Left colon (tissue), 1 donor: ENCODE measurements around a stretch of chr5.

DNA sequence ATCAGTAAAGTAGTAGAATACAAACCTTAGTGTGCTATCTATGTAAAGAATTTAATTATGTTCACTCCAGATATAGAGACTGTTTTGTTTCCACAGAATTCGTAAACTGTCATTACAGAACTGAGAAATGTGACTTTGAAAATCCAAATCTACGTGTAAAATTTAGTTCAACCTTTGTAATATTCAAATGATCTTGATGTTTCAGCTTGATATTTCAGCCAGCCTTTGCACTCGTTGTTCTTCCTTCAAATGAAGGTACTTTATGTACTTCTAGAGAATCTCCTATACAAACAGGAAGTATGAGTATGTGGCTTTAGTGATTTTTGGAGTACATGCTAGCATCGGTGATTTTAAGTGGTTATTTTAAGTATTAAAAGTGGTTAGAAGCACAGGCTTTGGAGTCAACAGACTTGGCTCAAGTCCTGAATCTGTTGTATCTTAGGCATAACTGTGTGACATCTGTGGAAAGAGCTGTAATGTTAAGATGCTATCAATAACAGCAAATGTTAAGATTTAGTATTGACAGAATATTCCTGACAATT is 397.9 kb downstream of the ADGRV1 start:
- PRO-cap, result no peak

GRCh38 chr5:90964997-90965721 is 406.6 kb downstream of the ADGRV1 start:
- PRO-cap, result no peak

GRCh38 chr5:91371036-91371677 is 12.0 kb downstream of the ARRDC3 start:
- PRO-cap, result no peak

DNA sequence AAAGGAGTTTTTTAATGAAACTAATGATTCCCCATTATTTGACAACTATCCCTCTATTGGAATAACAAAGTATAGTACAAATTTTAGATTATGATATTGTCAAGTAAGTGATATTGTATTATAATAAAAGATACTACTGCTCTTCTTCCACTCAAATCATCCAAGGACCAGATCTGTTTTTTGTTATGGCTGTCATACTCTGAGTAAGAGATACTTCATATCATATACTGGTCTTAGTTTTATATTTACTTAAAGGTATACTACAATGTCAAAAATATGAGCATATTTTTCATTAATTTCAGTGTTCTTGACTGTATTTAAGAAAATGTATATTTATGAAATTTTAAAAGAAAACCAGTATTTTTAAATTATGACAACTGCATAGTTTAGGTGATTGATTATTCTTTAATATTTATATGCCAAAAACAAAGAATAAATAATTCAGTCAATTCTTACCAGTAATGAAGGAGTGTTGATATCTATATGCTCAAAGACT is 6.9 kb downstream of the ARRDC3 start:
- PRO-cap, result no peak

DNA sequence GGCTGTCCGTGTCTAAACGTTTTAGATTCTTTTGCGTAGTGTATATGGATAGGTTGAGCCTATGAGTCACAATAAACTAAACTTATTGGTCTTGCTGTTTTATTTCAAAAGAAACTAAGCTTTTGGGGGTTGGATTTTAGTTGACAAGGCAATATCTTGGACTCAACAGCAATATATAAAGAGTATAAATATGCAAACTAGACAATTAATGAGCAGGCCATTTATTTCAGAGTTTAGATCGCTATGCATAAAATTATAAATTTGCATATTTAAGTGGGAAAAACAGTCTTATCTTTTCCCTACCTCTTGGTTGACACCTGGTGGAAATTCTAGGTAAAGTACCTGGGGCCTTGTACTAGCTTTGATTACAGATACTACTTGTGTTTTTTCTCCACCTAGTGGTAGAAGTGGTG is 1.6 kb upstream of the ARRDC3 start:
- PRO-cap, result no peak

GRCh38 chr5:93569841-93570108 is 13.2 kb upstream of the NR2F1 start:
- PRO-cap, result no peak

GRCh38 chr5:93581934-93582465 is 1.0 kb upstream of the NR2F1 start:
- PRO-cap, result no peak

DNA sequence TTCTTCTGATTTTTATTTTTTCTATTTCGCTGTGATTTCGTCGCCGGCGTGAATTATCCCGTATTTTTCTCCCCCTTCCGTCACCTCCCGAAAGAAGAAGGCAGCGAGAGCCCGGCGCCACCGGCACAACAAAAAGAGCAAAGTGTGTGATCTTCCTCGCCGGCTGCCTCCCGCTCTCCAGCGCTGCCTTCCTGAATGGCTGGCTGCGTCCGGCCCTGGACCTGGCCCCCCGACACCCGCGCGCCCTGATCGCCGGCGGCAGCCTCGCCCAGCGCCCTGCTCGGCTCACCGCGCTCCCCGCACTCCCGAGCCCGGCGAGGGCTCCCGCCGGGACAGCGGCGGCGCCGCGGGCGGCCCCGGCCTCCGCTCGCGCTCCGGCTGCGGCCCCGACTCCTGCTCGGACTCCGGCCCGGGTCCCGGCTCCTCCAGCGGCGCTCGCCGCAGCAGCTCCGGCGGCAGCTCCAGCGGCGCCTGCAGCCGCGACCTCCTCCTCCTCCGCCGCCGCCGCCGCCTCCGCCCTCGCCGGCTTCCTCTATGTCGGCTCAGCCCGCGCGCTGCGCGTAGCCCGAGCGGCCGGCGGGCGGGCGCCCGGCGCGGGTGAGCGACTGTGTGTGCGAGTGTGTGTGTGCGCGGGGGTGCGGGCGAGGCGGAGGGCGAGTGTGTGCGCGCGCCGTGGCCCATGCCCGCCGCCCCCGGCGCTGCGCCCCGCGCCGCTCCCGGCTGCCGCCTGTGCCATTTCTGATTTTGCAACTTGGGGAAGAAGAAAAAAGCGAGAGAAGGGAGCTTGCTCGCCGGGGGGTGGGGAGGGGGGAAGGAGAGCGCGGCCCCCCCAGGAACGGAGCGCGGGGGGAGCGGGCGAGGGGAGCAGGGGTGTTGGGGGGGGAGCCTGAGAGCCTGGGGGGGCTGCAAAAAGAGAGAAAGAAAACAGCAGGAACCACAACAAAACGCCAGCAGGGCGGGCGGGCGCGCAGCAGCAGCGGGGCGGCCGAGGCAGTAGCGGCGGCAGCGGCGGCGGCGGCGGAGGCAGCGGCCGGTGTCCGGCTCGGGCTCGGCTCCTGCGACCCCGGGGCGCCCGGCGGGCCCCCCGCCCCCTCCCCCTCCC is 1.2 kb downstream of the NR2F1 start:
- PRO-cap, result bidirectional peak, plus-strand start at position 626 of the sequence, minus-strand start at position 534 of the sequence

- PRO-cap, result unidirectional peak, minus-strand start at chr5:95081645
Observed at GRCh38 chr5:95081371-95081996, 203.4 kb downstream of the MCTP1 start.

DNA sequence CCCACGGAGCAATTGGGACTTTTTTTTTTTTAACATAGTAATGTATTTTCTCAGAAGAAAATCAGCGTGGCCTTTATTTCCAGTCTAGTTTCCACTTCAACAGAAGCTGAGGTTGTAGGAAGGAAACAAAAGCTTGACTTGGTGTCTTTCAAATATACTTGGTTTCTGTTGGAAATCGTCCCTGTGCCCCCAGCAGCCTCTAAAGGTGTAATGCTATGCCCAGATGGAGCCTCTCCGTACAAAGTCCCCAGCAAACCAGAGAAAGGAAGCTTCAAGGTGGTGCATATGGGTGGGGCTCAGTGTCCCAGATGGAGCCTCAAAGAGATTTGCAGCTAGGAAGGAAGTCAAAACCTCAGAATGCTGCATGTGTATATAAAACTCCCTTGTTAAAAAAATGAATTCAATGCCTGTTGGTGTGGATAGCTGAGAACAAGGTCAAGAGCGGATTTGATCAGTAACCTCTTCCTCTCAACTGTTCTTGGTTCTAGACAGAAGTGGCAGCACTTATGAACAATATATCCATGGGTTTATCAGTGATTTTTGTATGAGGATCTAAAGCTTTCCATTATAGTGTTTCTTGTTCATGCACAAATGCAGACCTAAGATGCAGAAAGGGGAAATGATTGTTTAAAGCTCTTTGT is 2.4 kb downstream of the GPR150 start:
- PRO-cap, result no peak

DNA sequence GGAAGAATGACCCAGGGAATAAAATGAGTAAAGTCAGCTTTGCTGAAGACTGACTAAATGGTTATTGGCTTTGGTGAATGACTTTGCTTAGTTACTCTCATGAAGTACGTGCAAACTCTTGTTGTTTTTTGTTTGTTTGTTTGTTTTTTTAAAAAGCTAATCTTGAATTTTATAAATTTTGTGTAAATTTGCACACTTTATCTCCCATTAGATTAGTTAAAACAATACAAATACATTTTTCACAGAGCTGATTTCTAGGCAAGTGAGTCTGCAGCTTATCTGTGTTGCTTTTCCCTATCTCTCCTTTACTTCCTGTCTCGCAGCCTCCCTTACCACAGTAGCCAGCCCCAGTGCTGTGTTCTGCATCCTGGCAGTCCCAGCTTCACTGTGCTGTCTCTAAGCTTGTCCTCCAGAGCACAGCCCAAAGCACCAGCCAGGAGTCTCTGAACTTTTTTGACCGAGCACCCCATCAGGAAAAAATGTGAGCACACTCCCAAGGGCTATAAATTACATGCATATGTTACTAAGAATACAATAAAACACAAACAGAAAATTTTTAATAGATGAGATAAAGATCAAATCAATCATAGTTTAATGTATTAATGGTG is 7.6 kb upstream of the RHOBTB3 start:
- PRO-cap, result no peak

GRCh38 chr5:95729212-95729969 is 1.7 kb upstream of the RHOBTB3 start:
- PRO-cap, result no peak

- PRO-cap, result no peak
Observed at GRCh38 chr5:95780310-95780876, 42.1 kb downstream of the GLRX start.

DNA sequence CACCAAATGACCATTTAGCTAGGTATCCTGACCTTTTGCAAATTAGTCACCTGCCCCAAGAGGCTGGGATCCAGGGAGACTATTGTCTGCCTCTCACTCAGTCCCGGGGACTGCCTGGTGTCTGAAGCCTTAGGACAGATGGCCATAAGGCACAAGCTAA is 1.9 kb upstream of the GLRX start:
- PRO-cap, result no peak

DNA sequence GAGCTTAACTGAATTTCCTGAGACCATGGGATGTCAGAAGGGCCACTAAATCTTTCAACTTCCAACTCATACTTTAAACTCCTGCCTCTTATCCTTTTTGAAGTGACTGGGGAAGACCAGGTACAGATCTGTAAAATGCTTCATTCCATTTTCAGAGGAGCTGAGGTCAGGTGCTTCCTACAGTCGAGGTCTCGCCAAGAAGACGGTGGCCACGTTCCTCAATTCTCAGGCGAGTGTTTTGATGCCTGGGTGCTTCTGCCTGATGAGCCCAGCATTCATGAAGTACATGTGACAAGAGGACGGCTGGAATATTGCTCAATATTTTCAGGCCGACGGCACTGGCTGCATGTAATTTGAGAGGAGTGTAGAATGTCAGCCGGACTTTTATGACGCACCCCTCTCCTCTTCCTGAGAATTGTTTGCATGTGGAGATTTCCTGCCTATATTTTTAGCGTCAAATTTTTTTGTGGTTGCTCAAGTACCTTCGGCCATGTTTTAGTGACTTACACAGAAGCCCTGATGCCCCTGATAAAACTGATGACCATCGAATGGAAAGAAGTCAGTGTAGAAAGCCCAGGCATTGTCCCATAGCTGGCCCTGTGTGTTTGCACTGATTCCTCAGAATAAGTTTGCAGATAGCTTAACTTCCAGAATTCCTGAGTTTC is 38.8 kb upstream of the GLRX start:
- PRO-cap, result no peak

GRCh38 chr5:95864840-95865801 is 42.6 kb upstream of the GLRX start:
- PRO-cap, result bidirectional peak, plus-strand start at chr5:95865413, minus-strand start at chr5:95865312

- PRO-cap, result no peak
Observed at GRCh38 chr5:96079141-96079506, 117.5 kb upstream of the ELL2 start.

DNA sequence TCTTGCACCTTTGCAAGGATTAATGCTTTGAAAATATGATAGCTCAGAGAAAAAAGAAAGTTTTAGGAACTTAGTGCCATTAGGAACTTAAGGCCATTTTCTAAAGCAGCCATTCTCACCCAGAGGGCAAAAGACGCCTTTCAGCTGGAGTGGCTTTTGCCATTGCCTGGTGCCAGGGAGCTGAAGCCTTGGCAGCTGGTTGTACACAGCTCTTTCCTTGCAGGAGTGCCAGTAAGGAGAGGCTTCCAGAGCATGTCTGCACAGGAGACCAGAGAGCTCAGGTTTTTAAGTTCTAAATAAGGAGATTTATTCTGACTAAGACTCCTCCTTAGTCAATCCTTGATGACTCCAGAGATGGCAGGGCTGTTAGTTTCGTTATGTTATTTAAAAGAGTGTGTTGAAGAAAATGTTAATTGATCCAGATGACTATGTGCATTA is 151.9 kb upstream of the ELL2 start:
- PRO-cap, result no peak

GRCh38 chr5:96226784-96227229 is 206.2 kb downstream of the PCSK1 start:
- PRO-cap, result no peak

DNA sequence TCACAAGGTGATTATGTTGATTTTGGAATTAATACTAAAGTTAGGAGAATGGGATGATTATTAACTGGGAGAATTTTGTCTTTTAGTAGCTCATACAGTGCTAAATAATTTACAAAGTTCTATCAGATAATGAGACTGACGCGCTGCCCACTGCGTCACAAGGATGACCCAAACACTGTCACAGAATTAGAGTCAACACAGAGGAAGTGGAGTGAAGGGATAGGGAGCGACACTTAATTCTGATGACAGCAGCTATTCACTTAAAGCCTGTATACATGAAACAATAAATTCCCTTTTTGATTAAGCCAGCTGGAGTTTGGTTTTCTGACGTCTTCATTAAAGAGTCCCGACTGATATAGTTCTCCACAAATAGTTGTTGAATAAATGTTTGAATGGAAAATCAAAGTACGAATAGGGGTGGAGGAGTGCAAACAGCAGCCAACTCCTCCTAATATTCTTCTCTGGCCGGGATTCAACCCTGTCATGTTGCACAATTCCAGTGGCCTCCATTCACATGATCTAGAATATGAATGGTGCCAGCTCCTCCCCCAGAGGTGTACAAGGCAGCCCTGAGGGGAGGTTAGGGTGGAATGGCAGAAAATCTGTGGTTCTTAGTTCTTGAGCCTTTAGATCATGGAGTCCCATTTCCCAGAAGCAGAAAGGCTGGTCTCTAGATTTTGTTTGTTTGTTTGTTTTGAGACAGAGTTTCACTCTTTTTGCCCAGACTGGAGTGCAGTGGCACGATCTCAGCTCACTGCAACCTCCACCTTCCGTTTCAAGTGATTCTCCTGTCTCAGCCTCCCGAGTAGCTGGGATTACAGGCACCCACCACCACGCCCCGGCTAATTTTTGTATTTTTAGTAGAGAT is 140.2 kb downstream of the PCSK1 start:
- PRO-cap, result no peak